LNCaP clone FGC (cell line): ENCODE measurements around a stretch of chrX.

DNA sequence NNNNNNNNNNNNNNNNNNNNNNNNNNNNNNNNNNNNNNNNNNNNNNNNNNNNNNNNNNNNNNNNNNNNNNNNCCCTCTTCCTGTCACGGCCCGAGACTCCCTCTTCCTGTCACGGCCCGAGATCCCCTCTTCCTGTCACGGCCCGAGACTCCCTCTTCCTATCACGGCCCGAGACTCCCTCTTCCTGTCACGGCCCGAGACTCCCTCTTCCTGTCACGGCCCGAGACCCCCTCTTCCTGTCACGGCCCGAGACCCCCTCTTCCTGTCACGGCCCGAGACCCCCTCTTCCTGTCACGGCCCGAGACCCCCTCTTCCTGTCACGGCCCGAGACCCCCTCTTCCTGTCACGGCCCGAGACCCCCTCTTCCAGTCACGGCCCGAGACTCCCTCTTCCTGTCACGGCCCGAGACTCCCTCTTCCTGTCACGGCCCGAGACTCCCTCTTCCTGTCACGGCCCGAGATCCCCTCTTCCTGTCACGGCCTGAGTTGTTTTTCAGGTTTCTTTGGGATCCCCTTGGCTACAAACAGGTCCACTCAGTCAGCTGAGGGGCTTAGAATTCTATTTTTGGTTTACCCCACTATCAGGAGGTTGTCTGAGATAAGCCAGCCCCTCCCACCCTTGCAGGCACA lies 186.3 kb upstream of the PLCXD1 start:
- RRBS, 2 experiments, result no CpG with 5 or more reads among the region's 31 CpGs

DNA sequence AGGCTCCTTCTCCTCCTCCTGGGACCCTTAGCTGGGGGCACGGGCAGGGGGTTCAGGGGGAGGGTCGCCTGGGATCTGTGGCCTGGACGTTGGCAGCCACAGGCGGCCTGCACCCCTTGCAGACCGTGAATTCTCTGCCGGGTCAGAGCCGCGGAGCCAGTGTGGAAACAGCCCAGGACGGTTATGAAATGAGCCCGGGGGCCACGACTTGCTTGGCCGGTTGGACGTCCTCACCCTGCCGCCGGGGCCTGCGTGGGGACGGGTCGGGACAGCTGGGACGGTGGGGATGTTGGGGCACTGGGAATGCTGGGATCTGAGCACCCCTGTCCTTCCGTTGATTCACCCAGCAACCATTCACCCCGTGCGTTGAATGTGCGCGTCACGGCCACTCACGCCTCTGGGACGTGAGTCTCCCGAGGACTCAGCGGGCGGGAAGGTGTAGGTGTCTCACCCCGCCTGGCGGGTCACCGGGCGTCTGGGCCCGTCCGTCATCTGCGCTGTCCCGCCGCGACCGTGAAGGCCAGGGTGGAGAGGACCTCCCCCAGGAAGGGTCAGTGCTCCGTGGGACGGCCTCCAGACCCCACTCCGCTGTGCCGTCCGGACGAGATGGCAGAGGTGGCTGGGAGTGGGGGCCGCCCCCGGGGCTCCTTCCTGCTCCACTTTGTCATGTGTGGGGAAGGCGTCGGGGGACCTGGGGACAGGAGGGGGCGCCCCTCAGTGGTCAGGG lies 4.5 kb upstream of the PLCXD1 start:
- RRBS, 2 experiments, result under 1 to 1% methylated on average over 9 of the region's 52 CpGs

DNA sequence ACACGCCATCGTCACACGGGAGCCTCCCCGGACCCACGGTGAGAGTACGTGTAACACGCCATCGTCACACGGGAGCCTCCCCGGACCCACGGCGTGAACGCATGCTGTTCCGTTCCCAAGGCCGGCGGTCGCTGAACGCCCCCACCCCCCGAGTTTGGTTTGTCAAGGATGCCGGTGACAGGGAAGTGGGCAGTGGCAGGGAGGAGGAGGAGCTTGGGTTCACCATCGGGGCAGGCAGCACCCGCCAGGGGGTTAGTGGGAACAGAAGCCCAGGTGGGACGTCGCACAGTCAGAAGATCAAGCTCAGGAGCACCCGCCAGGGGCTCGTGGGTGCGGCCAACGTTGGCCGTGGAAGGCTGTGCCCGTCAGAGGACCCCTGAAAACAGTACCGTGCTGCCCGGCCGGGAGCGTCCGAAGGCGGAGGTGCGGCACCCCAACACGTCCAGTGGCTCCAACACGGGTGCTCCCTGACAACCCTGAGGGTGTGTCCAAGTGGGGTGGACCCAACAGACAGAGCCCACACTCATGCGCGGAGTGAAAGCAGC lies 15.4 kb downstream of the PPP2R3B start:
- RRBS, 2 experiments, result 83 to 89% methylated on average over 16 of the region's 41 CpGs

DNA sequence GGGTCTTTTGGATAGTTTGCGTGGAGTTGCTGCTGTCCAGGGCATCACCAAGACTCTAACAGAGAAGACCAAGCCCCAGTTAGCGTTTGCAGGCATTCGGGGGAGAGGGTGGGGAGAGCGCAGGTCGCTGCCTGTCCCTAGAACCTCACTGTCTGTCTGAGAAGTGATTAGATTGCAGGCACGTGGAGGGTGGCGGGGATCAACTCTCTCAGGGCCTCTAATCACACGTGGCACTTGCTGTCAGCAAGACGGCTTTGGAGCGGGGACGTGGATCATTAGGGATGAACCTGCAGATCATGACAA lies 85.3 kb upstream of the SHOX start:
- RRBS, 2 experiments, result no CpG with 5 or more reads among the region's 11 CpGs

GRCh38 chrX:970354-970599 lies 242.2 kb downstream of the CRLF2 start:
- RRBS, 2 experiments, result no CpG with 5 or more reads among the region's 3 CpGs

- RRBS, 2 experiments, result no CpG with 5 or more reads among the region's 17 CpGs
Observed at GRCh38 chrX:1093650-1094227, 118.7 kb downstream of the CRLF2 start.

DNA sequence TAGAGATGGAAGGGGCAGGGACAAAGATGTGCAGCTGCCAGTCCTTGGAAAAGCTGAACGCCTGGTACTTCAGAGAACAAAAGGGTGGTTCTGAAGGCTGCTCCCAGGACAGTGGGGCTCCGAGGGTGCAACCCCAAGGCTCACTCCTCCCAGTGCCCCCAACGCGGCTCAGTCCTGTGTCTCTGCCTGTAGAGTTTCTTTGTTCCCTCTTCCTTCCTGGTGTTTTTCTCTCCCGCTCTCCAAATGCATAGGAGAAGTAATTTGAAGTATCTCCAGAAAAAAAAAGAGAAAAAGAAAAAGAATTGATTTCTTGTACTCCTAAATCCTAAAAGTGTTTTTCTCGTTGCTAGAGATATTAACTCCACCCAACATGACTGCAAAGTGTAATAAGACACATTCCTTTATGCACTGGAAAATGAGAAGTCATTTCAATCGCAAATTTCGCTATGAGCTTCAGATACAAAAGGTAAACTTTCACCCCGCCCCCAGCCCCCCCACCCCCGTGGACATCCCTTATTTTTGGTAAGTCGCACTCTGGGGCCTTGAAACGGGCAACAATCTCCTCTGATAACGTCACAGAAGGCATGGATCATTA lies 19.4 kb downstream of the IL3RA start:
- RRBS, 2 experiments, result no CpG with 5 or more reads among the region's 13 CpGs

DNA sequence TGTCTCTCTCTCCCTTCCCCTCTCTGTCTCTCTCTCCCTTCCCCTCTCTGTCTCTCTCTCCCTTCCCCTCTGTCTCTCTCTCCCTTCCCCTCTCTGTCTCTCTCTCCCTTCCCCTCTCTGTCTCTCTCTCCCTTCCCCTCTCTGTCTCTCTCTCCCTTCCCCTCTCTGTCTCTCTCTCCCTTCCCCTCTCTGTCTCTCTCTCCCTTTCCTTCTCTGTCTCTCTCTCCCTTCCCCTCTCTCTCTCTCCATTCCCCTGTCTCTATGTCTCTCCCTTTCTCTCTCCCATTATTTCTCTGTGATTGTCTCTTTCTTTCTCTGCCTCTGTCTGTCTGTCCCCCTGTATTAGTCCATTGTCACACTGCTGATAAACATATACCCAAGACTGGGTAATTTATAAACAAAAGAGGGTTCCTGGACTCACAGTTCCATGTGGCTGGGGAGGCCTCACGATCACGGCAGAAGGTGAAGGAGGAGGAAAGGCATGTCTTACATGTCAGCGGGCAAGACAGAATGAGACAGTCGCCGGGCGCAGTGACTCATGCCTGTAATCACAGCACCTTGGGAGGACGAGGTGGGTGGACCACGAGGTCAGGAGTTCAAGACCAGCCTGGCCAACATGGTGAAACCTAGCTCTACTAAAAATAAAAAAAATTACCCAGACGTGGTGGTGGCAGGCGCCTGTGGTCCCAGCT lies 24.5 kb downstream of the IL3RA start:
- RRBS, 2 experiments, result no CpG with 5 or more reads among the region's 10 CpGs

DNA sequence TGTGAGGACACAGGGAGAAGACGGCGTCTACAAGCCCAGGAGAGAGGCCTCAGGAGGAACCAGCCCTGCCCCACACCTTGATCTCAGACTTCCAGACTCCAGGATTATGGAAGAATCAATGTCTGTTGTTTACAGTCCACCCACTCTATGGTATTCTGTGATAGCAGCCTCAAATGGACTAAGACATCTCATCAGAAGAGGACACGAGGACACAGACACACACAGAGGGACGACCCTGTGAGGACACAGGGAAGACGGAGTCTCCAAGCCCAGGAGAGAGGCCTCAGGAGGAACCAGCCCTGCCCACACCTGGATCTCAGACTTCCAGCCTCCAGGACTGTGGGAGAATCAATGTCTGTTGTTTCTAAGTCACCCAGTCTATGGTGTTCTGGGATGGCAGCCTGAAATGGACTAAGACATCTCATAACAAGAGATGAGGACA lies 3.7 kb downstream of the SLC25A6 start:
- RRBS, 2 experiments, result no CpG with 5 or more reads among the region's 5 CpGs

DNA sequence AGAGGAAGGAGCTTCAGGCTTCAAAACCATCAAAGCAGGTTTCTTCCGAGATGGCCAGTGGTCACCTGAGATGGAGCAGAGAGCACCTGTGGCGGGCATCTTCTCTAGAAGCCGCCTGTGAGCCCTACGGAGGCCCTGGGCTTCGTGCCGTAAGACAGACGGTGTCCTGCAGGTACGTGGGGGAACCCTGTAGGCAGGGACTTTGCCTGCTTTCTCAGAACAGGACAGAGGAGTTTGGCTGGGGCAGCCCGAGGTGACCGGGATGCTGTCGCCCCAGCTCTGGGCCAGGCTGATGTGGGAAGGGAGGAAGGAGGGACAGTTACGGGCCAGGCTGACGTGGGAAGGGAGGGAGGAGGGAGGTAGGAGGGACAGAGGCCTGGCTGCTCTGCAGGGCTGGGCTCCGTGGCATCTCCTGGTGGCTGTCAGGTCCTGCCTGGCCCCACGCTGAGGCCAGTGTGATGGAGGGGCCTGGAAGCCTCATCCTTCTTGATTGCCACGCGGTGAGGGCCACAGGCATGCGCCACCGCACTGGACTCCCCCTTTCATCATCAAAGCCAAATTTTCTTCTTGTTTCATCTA lies 7.0 kb upstream of the SLC25A6 start:
- RRBS, 2 experiments, result no CpG with 5 or more reads among the region's 19 CpGs

DNA sequence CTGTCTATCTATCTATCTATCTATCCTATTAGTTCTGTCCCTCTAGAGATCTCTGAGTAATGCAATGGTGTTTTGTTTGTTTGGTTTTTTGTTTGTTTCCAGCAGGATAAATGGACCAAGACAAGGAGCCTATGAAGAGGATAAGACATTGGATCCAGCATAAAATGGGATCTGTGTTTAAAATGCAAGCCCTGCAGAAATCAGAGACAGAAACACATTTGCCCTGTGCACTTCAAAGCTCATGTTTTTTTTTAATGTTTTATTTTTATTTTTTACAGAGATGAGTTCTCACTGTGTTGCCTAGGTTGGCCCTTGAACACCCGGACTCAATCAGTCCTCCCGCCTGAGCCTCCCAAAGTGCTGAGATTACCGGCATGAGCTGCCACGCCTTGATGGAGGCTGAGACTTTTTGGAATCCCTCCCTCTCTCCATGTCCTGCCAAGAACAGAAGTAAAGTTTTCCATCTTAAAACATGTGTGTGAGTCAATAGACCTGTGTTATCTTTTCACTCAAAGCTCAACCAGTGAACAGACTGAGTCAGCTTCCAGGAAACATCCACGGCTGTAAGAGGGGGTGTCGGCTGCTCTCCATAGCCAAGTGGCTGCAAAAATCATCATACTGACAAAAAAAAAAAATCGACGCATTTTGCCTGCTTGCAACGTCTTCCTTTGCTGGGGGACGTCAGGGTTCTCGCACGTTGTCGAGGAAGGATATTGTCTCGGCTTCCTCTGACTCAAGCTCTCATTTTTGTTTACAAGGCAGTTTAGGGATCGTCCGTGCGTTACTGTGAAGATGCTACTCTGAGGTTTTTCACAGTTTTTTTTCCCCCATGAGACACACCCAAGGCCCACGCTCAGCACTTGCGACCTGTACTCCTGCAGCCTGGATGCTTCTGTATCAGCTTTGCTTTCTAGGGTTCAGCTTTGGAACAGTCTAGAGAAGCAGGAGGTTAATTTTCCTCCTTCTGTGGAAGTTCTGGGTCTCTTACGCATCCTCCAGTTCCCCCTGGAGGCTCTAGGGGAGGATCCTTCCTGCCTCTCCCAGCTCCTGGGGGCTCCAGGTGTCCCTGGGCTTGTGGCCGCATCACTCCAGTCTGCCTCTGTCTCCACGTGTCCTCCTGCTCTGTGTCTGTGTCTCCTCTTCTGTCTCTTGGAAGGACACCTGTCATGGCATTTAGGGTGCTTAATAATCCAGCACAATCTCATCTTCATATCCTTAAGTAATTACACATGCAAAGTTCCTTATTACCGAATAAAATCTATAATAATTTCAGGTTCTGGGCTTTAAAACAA lies 10.1 kb upstream of the ASMTL start:
- RRBS, 2 experiments, result no CpG with 5 or more reads among the region's 23 CpGs

- RRBS, 2 experiments, result no CpG with 5 or more reads among the region's 10 CpGs
Observed at GRCh38 chrX:1480777-1481177, 28.1 kb upstream of the ASMTL start.

DNA sequence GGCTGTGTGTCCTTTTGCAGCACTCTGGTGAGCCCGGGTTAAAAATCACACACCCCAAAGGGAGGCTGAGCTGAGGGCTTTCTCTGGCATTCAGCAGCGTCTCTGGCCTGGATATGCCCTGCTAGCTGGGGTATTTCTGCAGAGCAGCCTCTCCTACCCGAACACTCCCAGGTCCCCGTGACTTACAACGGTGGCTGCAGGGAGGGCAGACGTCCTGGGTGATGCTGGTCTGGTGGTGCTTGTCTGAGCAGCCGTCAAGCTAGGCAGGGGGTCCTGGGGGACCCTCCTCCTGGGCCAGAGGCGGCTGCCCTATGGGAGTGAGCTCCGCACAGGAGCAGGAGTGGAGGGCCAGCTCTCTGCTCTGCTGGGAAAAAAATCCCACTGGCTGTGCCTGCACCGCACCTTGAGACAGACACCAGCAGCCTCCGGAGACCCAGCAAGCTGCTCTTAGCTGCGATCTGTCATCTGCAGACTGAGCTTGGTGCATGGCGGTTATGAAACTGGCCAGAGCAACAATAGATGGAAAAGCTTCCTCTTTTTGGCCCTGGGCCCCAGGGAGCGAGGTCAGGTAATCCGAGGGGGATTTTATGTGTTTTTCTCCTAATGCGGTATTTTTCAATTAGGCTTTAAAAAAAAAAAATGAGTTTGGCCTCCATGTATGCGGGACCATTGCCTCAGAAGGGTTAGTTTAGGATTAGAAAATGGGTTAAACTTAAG lies 41.4 kb upstream of the ASMTL start:
- RRBS, 2 experiments, result no CpG with 5 or more reads among the region's 17 CpGs

DNA sequence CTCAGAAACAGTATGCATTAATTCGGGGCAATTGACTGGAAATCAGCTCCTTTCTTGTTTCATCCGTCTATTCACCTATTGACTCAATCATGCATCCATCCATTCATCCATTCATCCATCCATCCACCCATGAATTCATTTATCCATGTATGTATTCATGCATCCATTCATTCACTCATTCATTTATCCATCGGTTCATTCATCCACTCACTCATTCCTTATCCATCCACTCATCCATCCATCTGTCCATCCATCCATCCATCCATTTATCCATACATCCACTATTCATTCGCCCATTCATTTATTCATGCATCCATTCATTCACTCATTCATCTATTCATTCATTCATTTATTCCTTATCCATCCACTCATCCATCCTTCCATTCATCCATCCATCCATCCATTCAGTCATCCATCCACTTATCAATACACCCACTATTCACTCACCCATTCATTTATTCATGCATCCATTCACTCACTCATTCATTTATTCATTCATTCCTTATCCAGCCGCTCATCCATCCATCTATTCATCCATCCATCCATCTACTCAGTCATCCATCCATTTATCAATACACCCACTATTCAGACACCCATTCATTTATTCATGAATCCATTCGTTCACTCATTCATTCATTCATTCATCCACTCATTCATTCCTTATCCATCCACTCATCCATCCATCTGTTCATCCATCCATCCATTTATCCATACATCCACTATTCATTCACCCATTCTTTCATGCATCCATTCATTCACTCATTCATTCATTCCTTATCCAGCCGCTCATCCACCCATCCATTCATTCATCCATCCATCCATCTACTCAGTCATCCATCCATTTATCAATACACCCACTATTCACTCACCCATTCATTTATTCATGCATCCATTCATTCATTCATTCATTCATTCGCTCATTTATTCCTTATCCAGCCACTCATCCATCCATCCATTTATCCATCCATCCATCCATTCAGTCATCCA lies 11.2 kb downstream of the P2RY8 start:
- RRBS, 2 experiments, result no CpG with 5 or more reads among the region's 8 CpGs

DNA sequence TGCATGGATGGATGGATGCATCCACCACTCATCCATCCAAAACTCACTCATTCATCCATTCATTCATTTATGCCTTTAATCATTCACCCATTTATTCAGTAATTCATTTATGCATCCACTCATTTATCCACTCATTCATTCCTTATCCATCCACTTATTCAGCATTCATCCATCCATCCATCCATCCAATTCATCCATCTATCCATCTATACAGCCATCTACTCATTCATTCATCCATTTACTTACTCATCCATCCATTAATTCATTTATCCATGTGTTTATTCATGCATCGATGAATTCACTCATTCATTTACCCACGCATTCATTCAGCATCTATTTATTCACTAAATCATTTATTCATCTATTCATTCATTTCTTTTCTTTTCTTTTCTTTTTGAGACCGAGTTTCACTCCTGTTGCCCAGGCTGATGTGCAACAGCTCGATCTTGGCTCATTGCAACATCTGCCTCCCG lies 10.4 kb downstream of the P2RY8 start:
- RRBS, 2 experiments, result no CpG with 5 or more reads among the region's 5 CpGs

GRCh38 chrX:1554901-1555375 lies 18.0 kb upstream of the P2RY8 start:
- RRBS, 2 experiments, result no CpG with 5 or more reads among the region's 6 CpGs

DNA sequence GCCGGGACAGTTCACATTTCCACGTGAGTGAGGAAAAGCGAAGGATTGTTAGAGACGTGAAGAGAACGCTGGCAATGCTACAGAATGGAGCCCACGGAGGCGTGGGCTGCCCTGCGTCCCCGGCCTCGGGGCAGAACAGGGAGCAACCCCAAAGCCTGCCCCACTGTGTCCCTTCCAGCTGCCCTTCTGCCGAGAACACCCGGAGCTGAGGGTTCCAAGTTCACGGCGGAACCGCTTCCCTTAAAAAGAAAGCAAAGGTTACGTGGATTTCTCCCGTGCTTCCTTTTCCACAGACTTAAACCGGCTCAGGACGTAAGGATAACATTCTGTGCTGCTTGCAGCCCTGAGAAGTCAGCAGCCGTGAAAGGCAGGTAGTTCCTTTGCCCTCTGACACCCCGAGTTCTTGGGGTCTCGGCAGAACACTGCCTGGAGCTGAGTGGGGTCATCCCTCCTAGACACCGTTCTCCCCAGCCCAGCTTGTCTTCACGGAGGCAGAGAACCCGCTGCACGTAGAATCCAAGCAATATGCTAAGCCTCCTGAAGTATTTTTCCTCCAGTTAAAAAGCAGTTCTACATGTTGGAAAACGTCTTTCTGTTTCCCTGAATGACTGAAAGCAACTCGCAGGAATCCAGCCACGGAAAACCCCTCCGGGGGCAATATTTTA lies 14.1 kb downstream of the DHRSX start:
- RRBS, 2 experiments, result 93 to 97% methylated on average over 9 to 15 of the region's 30 CpGs

- RRBS, 2 experiments, result 38 to 48% methylated on average over 2 of the region's 19 CpGs
Observed at GRCh38 chrX:2497864-2499138, 2.5 kb downstream of the DHRSX start.

DNA sequence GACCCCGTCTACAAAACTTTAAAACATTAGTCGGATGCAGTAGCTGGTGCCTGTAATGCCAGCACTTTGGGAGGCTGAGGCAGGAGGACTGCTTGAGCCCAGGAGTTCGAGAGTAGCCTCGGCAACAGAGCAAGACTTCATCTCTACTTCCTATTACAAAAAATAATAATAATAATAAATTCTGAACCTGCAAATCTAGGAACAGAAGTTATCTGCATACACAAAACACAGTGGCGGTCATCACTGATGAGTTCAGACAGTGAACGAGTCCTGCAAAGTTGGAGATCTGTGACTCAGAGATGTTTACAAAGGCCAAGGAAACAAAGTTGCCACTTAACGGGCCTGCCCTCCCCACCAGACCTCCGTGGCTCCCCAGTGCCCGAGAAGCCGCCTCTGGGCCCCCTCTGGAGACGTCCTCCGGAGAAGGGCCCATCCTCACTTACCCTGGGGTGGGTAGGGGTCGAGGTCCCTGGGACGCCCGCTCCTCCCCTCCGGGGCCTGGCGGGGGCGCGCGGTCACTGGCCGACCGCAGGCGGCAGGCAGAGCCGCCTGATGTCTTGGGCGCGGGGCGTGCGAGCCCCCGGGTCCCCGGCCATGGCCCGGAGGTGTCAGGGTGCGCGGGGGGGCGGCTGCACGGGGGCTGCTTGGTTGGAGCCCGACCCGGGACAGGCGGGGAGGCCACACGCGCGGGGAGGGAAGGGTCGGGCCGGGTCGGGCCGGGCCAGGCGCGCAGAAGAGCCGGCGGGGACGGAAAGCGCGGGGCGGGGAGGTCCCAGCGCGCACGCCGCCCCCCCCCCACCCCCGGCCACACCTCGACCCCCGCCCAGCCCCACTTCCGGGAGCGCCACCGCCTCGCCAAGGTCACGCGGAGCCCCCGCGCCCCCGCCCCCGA lies 662 bp downstream of the DHRSX start:
- RRBS, 2 experiments, result 2% methylated on average over 44 of the region's 70 CpGs

DNA sequence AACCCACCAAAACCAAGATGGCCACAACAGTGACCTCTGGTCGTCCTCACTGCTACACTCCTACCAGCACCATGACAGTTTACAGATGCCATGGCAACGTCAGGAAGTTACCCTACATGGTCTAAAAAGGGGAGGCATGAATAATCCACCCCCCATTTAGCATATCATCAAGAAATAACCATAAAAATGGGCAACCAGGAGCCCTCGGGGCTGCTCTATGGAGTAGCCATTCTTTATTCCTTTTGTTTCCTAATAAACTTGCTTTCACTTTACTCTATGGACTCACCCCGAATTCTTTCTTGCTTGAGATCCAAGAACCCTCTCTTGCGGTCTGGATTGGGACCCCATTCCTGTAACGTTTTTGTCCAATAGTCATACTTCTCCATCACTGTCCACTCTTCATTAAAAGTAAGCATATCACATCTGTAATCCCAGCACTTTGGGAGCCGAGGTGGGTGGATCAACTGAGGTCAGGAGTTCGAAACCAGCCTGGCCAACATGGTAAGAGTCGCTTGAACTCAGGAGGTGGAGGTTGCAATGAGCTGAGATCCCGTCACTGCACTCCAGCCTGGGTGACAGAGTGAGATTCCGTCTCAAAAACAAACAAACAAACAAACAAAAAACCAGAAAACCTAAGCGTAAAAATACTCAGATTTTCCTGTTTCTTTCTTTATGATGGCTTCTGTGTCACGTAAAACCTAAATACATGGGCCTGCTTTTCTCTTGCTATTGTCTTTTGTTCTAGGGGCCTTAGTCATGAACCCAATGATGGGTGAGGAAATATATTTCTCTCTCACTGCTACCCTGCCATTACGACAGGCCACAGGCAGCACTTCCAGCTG lies 86.2 kb upstream of the CD99 start:
- RRBS, 2 experiments, result no CpG with 5 or more reads among the region's 14 CpGs